Monocyte (primary cell): ENCODE measurements around a stretch of chr1.

GRCh38 chr1:10095246-10095824 lies 62.6 kb downstream of the UBE4B start:
- PRO-cap, 2 experiments = no peak in any of the 2 experiments

DNA sequence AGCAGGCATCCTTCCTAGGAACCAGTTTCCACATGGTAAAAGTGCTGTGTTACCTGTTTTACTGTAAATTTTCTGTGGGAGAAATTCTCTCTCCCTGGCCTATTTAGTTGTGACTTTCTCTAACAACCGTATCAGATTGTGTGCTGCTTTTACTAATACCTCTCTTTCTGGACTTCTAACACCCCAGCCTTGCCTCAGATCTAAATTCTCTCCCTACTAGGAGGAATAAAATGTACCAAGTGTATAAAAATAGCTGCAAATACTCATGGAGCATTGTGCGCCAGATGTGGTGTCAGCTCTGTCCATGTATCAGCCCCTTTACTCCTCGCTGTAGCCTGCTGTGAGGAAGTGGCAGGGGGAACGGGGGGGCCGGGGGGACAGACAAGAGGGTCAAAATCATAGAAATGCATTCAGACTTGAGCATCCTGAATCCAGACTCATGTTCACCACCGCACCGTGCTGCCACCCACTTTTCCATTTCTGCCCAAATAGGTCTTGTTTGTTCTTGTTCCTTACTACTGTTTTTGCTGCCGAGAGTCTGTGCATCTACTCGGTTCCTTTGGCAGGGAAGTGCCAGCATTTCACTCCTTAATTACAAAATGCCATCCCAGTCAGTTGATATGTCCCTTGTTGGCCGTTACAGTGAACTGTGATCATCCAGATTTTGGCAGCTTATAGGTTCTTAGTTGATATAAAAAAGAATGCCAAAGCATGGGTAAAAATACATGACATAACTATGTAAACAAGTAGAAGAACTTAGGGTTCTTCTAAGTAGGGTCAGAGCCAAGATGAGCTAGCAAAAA lies 76.3 kb downstream of the UBE4B start:
- PRO-cap, 2 experiments = no peak in any of the 2 experiments

- PRO-cap, 2 experiments = no peak in any of the 2 experiments
These were observed 55.2 kb upstream of the KIF1B start for GRCh38 chr1:10155158-10155660.

GRCh38 chr1:10161590-10162307 lies 48.6 kb upstream of the KIF1B start:
- PRO-cap, 2 experiments = no peak in any of the 2 experiments

DNA sequence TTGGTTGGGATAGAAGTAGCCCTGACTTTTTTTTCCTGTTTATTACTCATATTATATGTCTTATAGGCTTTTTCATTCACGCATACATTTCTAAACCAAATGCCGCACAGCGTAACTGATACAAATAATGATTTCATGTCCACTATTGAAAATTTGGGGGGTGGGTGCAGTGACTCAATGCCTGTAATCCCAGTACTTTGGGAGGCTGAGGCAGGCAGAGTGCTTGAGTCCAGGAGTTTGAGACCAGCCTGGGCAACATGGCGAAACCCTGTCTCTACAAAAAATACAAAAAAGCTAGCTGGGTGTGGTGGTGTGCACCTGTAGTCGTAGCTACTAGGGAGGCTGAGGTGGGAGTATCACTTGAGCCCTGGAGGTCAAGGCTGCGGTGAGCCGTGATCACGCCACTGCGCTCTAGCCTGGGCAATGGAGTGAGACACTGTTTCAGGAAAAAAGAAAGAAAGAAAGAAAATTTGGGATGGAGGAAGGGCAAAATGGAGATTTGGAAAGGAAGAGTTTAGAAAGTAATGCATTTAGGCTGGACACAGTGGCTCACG lies 27.3 kb downstream of the KIF1B start:
- PRO-cap, 2 experiments = peak in 1 of 2 experiments; most common plus-strand start position 152 of the sequence (in 1)

- PRO-cap, 2 experiments = no peak in any of the 2 experiments
These were observed 68.5 kb downstream of the KIF1B start for GRCh38 chr1:10278721-10279333.

DNA sequence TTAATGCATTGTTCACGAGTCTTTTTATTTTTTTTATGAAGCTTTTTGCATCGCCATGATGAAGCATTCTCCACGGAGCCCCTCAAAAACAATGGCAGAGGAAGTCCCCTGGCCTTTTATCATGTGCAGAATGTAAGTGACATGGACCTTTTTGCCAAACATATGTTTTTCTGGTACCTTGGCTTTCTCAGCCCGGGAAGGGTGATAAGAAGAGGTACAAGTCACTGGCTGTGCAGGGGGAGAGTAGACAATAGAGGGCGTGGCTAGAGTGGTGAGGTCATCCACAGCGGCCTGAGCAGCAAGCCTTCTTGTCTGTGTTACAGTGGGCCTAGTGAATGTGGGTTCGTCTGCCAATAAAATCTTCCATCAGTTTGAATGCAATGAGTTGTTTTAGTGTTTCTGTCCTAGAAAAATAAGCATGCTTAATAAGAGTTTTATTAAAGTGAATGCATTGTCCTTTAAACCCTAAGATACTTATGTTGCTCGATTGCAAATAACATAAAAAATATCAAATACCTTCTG lies 59.1 kb upstream of the PGD start:
- PRO-cap, 2 experiments = no peak in any of the 2 experiments

DNA sequence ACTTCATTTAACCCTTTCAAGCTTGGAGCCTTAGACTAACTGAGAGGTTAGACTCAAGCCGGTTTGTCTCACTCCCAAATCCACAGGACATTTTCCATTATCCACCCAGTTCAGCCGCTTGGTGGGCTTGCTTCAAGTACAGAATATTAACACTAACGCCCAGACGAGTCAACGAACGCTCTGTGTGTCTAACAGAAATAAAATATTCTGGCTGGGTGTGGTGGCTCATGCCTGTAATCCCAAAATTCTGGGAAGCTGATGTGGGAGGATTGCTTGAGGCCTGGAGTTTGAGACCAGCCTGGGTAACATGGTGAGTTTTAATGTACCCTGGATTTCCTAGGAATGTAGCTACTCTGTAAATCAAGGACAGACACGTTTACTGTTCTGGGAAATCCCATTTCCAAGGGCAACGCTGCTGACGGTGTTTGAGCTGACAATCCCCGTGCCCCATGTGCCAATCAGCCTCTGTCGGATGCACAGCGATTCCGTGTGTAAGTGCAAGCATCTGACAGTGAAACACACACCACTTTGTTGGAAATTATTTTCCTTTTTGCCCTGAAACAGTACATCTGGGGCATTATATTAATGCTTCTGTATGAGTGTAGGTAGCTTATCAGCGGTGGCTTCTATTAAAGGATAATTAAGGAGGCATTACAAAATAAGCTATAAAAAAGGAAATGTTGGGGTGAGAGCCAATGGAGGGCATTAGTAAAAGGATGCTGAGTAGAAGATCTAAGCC lies 8.0 kb downstream of the CORT start:
- PRO-cap, 2 experiments = no peak in any of the 2 experiments

GRCh38 chr1:10536001-10536884 lies 61.5 kb downstream of the PEX14 start:
- PRO-cap, 2 experiments = no peak in any of the 2 experiments

- PRO-cap, 2 experiments = no peak in any of the 2 experiments
These were observed 147.3 kb downstream of the PEX14 start for GRCh38 chr1:10622021-10622469.

DNA sequence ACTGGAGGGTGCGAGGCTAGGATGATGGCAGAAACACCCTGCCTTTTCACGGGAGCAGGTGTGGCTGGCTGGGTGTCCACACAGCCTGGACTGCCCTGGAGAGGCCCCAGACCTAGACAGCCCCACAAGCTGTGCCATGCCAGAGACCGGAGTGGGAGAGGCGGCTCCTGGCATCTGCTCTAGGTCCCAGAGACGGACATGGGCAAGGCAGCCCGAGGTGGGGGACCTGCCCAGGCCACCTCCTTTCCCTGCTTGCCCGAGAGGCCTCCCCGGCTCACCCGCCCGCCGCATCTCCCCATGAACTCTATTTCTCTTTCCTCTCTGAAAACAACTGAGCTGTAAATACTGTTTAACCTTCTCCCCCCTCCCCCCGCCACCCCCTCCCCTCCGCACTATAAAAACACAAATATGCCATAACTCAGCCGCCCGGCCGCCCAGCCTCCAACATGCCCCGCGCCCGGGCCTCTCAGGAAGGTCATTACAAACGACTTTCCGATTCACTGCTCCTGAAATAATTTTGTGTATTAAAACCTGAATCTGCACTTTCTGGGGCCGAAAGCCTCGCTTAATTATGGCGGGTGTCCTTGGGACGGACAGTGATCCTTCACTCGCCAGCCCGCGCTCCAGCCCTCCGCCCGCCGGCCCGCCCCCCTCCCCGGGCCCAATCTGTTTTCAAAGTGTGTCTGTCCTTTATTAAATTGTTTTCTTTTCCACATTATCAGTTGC lies 124.4 kb downstream of the CASZ1 start:
- PRO-cap, 2 experiments = no peak in any of the 2 experiments

DNA sequence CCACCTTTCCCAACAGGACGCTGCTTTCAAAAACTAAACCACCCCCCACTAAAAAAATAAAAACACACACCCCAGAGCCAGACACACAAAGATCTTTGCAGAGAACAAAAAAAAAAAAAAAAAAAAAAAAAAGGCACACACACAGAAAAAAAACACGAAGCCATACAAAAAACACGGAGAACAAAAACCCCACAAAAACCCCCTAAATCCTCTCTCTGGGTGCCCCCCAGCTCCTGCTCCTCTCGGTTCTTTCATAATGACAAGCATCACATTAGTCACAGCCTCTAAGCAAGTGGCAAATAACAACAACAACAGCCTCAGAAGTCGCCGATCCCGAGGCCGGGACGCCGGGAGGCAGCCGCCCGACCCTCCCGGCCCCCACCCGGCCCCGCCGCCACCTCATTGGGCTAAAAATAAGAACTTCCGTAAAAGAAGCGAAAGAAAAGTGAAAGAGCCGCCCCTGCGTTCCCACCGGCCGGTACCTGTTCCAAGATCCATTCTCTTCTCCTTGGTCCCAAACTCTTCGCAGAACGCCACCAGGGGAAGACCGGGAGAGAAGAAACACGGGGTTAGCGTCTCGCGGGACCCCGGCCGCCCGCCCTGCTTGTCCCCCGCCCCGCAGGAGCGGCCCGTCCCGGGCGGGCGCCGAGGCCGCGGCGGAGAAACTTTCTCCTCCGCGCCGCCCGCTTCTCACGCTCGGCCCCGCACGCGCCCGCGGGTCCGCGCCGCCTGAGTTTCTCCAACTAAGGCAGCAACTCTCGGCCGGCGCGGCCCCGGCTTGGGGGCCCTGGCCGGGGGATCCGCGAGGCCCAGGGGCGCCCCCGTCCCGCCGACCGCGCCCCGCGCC lies 102.8 kb downstream of the CASZ1 start:
- PRO-cap, 2 experiments = peak in 2 of 2 experiments; most common plus-strand start position 320 of the sequence (in 2); most common minus-strand start position 373 of the sequence (in 1)

GRCh38 chr1:10716779-10717237 lies 79.6 kb downstream of the CASZ1 start:
- PRO-cap, 2 experiments = no peak in any of the 2 experiments

GRCh38 chr1:10721478-10722053 lies 74.9 kb downstream of the CASZ1 start:
- PRO-cap, 2 experiments = no peak in any of the 2 experiments

DNA sequence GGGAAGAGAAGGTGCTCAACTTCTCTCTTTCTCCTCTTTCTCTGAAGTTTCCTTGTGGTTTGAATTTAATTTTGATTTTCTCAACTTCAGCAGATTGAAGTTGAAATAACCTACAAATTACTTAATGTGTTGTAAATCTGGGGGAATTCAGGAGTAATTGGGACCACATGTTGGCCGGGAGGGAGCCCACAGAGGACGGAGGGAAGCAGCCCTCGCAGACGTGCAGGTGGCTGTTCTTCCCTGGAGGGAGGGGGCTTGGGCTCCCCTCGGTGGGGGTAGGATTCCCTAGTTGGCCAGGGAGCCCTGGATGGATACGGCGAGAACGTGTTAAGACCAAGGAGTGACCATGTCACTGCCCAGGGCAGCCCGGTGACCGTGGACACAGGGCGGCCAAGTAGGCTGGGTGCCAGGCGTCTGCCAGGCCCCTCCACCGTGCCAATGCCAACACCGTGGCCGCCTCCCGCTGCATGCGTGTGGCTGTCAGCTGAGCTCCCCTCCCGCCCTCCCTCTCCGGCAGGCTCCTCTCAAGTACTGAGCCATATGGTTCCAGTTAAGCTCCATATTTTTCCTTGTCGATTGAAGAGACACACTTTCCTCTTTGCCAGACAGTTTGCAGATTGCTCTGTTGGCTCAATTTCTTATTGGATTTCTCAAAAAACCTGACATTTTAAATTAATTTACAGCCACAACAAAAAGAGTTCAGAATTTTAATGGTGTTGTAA lies 71.4 kb downstream of the CASZ1 start:
- PRO-cap, 2 experiments = no peak in any of the 2 experiments

GRCh38 chr1:10755251-10756375 lies 40.8 kb downstream of the CASZ1 start:
- PRO-cap, 2 experiments = no peak in any of the 2 experiments

- PRO-cap, 2 experiments = no peak in any of the 2 experiments
These were observed 40.2 kb downstream of the CASZ1 start for GRCh38 chr1:10756376-10756608.

GRCh38 chr1:10974044-10974479 lies 7.8 kb downstream of the C1orf127 start:
- PRO-cap, 2 experiments = no peak in any of the 2 experiments

DNA sequence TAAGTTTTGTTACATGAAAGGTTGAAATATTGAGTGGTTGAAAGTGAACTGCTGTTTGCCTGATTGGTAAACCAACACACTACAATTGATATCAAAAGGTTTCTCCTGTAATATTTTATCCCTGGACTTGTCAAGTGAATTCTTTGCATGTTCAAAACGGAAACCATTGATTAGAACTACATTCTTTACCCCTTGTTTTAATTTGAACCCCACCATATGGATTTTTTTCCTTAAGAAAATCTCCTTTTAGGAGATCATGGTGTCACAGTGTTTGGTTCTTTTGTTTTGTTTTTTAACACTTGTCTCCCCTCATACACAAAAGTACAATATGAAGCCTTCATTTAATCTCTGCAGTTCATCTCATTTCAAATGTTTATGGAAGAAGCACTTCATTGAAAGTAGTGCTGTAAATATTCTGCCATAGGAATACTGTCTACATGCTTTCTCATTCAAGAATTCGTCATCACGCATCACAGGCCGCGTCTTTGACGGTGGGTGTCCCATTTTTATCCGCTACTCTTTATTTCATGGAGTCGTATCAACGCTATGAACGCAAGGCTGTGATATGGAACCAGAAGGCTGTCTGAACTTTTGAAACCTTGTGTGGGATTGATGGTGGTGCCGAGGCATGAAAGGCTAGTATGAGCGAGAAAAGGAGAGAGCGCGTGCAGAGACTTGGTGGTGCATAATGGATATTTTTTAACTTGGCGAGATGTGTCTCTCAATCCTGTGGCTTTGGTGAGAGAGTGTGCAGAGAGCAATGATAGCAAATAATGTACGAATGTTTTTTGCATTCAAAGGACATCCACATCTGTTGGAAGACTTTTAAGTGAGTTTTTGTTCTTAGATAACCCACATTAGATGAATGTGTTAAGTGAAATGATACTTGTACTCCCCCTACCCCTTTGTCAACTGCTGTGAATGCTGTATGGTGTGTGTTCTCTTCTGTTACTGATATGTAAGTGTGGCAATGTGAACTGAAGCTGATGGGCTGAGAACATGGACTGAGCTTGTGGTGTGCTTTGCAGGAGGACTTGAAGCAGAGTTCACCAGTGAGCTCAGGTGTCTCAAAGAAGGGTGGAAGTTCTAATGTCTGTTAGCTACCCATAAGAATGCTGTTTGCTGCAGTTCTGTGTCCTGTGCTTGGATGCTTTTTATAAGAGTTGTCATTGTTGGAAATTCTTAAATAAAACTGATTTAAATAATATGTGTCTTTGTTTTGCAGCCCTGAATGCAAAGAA lies 10.8 kb downstream of the TARDBP start:
- PRO-cap, 2 experiments = peak in 1 of 2 experiments; most common plus-strand start position 648 of the sequence (in 1)

GRCh38 chr1:11204347-11205224 lies 15.4 kb downstream of the ANGPTL7 start:
- PRO-cap, 2 experiments = no peak in any of the 2 experiments